Natural killer cell (primary cell): Measurements from ENCODE around the genes PIEZO1 and TRAPPC2L.

DNA sequence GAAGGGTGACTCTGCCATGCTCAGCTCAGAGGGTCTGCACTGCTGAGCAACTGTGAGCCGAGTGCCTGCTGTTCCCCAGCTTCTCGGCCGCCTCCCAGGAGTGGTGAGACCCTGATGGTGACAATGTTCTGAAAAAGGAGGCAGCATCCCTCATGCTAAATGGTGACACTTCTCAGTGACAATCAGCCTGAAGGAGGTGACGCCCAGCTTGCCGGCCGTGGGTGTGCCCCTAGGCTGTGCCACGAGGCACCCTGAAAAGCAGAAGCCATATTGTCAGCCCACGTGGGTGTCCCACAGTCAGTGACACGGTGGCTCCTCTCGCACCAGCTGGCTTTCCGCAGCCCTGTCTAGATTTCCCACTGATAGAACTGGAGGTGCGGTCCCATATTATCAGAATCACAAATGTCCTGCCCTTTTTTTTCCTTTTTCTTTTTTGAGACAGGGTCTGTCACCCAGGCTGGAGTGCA, 3.3 kb downstream of the PIEZO1 start:
- PRO-cap, result no peak

DNA sequence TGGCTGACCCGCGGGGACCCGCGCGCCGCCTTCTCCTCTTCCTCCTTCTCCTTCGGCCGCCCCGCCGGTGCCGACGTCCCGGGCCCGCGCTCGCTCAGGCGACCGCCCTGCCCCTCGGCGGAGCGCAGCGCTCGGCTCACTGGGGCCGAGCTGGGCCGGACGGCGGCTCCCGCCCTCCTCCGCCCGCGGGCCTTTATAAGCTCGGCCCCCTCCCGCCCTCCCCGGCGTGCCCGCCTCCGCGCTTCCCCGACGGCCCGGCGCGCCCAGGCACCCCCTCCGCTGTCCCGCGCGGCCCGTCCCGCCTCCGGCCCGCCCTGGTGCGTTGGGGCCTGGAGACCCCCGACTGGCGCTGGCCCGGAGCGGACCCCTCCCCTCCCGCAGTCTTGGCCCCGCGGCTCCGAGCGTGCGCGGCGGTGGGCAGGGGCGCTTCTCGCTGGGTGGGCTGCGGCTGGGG, at the start of gene PIEZO1:
Gene PIEZO1 (minus strand): TSS at position 171 of the 454 bp plus-strand sequence.
- PRO-cap, result no peak

DNA sequence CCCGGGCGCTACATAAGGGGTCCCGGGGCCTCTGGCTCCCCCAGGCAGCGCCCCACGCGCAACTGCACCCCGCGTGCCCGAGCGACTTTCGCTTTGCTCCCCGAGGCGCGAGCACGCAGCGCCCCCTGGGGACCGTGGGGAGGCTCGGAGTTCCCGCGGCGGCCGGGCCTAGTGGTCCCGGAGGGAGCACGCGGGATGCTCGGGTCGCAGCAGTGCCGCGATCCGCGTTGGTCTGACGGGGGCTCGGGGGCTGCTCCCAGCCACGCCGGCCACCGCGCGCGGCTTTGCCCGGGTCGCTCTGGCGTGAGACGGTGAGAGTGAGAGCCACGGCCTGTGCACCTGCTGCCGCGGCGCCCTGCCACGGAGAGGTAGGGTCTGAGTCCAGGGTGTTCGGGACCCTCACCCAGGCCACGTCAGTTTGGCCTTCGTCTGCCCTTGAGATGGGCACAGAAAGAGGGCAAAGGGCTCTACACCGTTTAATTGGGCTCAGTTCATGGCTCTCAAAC, 537 bp upstream of the PIEZO1 start:
- PRO-cap, result unidirectional peak, minus-strand start at position 64 of the sequence

DNA sequence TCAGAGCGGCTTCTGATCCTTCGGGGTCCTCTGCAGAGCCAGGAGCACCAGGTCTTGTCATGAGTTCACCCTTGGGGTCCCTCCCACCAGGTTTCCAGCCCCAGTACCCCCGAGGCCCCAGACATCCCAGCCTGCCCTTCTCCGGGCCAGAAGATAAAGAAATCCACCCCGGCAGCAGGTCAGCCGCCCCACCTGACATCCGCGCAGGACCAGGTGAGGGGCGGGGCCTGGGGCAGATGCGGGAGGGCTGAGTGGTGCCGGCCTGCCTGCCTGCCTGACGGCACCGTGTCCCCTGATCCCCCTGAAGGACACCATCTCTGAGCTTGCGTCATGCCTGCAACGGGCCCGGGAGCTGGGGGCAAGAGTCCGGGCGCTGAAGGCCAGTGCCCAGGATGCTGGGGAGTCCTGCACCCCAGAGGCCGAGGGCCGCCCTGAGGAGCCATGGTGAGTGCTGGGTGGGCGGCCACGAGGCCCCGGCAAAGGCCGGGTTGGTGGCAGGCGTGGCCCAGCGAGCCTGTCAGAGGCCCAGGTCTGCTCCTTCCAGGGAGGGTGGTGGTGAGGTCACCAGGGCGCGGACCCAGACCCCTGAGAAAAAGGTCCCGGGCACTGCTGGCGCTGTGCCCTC, 978 bp downstream of the CDT1 start:
- PRO-cap, result no peak

GRCh38 chr16:88812600-88812885, 815 bp upstream of the APRT start:
- PRO-cap, result no peak

GRCh38 chr16:88818176-88819040, 6.7 kb upstream of the APRT start:
- PRO-cap, result no peak

- PRO-cap, result no peak
Observed at GRCh38 chr16:88853265-88853905, 3.4 kb downstream of the GALNS start.

DNA sequence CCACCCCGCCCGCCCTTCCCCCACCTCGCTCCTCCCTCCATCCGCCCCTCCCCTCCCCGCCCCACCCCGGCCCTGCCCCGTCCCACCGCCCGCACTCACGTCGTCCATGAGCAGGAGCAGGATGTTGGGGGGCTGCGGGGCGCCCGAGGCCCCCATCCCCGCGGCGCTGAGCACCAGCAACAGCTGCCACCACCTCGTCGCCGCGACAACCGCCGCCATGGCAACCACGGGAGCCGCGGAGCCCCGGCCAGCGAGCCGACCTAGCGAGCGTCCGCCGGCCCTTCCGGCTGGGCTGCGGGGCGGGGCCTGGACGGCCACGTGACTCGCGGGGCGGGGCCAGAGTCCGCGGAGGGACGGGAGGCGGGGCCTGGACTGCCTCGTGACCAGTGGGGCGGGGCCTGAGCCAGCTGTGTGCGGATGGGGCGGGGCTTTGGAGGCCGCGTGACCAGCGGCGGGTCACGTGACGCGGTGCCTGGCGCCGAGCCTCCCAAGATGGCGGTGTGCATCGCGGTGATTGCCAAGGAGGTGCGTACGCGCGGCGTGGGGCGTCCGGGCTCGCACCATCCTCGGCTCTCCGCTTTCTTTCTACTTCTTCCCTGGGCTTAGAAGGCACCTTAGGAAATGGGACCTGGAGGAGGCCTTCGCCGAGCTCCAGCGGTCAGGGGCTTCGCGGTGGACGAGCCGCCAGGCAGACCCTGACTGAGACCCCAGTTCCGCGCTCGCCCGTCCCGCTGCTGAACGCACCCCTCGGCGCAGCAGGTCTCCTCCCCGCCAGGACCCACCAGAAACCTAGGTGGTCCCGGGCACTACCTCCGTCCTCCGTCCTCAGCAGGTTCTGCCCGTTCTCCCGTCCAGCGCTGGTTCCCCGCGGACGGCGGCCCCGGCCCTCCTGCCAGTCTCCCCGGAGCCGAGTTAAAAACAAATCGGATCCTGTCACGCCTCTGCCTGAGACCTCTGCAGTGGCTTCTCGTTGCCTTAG, at the start of gene TRAPPC2L:
Gene TRAPPC2L (plus strand): TSS at position 469 of the 979 bp plus-strand sequence.
- PRO-cap, result unidirectional peak, plus-strand start at position 98 of the sequence; bidirectional peak, plus-strand start at position 490 of the sequence, minus-strand start at position 291 of the sequence

DNA sequence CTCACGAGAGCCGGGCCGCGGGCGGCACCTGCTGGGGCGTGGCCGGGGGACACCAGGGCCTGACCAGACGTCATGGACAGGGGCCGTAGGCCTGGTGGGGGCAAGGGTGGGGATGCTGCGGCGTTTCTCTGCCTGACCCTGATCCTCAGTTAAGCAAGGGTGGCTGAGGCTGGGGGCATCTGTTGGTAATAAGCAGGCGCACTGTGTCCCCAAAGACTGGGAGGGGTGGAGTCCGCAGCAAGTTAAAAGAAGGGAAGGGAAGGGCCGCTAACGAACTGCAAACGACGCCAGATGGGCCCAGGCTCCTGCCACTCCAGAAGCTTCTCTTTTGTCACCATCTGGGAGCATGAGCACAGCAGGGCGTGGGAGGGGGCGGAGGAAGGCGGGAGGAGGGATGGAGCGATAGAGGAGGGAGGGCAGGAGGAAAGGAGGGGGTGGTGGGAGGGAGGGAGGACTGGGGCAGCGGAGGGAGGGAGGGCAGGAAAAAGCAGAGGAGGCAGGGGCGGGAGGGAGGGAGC, 22.5 kb upstream of the PABPN1L start:
- PRO-cap, result no peak

- PRO-cap, result no peak
Observed at GRCh38 chr16:88974212-88974657, 2.8 kb downstream of the CBFA2T3 start.

GRCh38 chr16:88983600-88984944, 7.1 kb upstream of the CBFA2T3 start:
- PRO-cap, result no peak

GRCh38 chr16:88992512-88993723, 15.9 kb upstream of the CBFA2T3 start:
- PRO-cap, result no peak

GRCh38 chr16:89065096-89065507, 28.6 kb upstream of the ACSF3 start:
- PRO-cap, result no peak

- PRO-cap, result no peak
Observed at GRCh38 chr16:89096609-89097092, 3.0 kb downstream of the ACSF3 start.

- PRO-cap, result no peak
Observed at GRCh38 chr16:89097093-89097522, 3.5 kb downstream of the ACSF3 start.

DNA sequence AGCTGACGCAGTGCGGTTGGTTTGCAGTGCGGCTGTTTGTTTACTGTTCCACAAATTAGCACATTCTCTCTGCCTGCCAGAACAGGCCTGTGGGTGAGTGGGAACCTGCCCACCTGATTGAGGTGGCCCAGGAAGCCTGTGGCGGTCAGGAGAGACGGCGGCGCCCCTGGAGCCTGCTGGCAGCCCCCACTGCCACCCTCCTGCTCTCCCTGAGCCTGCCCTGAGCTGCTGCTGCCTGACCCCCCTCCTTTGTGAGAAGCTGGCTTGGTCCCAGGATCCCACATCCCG, 37.9 kb upstream of the CDH15 start:
- PRO-cap, result no peak

DNA sequence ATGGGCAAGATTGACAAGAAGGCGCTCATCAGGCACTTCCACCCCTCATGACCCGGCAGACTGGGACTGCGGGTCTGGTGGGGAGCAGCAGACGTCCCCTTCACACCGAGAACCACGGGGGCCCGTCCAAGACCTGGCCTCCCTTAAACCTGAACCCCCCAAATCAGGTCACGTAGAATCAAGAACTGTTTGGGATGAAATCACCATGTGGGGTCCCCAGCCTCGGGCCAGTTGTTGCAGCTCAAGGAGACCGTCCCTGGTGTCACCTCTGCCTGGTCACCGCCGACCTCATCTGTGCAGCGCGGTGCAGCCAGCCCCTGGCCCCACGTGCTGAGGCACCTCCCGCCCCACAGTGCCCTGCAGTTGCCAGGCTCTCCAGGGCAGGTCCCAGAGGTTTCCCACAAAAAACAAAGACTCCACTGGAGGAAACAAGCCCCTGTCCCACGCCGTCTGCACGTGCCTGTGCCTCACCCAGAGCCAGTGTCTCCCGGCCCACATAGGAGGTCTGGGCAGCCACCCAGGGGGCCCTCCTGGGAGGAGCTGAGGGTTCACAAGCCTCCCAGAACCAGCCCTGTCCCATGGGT, 17.3 kb upstream of the CDH15 start:
- PRO-cap, result no peak

- PRO-cap, result no peak
Observed at GRCh38 chr16:89247559-89248177, 30.2 kb downstream of the ZNF778 start.

DNA sequence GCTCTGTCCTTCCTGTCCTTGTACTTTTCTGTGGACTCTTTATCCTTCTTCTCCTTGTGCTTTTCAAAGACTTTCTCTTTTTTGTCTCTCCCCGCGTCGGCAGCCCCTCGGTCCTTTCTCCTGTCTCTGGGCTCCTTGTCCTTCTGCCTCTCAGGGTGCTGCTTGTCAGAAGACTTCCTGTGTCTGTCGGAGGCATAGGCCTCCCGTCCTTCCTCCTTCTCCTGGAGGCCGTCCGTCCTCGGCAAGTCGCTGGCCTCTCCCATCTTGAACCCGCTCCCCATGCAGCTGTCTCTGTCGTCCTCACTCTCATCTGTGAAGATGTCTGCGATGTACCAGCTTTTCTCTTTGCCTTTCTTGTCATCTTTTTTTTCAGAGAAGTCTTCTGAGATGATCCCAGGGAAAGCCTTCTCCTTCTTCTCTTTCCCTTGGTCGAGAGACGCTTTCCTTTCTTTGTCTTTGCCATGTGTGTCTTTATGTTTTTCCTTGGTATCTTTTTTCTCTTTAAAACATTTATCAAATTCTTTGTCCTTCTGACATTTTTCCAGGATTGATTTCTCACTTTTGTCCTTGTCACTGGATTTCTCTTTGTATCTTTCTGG, 65.5 kb downstream of the ZNF778 start:
- PRO-cap, result no peak

DNA sequence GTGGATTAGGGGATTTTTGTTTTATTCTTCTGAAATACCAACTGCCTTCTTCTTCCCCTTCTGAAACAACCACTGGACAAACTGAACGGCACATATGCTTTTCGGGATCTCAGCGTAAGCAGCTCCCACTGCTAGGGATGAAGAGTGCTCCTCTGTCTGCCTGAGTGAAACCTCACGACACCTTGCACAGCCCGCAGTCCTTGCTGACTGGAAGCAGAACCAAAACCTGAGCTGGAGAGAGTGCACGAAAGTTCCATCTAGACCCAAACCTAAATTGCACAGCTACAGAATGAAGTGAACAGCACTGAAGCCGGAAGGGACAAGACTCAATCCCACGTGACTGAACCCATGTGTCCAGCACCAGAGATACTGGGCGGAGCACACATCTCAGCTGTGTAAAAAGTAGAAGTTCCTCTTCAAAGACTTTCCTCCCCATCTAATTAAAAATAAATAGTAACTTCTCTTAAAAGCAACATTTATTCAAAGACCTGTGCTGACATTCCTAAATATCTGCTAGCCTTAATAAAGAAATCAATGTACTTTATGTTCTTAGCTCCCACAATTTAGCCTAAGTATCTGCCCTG, 128.1 kb downstream of the ANKRD11 start:
- PRO-cap, result no peak